Subcutaneous preadipocyte (primary cell): ENCODE data around the genes KDM1B and DEK.

DNA sequence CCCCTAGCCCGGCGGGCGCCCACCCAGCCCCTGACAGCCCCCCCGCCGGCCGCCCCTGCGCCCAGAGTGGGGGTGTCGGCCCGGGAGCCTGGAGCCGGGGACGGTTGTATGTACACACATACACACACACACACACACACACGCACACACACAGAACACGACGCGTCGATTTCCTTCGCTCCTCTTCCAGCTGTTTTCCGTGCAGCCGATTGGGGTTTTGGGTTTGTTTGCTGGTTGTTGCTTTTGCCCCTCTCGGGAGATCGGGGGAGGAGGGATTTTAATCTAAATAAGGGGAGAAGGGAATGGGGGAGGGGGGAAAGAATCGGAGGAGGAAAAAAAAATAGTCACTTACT lies 338 bp downstream of the ATXN1 start:
- CAGE, long polyA plus RNA = no peak

DNA sequence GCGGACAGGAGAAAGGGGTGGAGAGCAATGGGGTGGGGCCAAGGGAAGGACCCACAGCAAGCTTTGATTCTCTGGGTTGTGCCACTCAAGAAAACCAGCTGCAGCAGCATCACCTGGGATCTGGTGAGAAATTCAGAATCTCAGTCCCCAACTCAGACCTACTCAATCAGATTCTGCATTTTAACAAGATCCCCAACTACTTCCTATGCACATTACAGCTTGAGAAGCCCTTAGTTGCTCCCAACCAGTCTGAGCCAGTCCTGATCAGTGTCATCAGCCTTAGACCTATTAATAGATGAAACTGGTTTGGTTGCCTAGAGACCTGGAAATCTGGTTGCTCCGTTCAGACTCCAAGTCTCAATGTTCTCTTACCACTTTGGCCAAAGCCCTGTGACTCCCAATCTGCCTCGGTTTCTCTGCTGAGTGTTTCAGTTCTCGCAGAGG lies 20.0 kb upstream of the ATXN1 start:
- CAGE, long polyA plus RNA = no peak

GRCh38 chr6:16947372-16948093 lies 154.3 kb upstream of the STMND1 start:
- CAGE, long polyA plus RNA = no peak

DNA sequence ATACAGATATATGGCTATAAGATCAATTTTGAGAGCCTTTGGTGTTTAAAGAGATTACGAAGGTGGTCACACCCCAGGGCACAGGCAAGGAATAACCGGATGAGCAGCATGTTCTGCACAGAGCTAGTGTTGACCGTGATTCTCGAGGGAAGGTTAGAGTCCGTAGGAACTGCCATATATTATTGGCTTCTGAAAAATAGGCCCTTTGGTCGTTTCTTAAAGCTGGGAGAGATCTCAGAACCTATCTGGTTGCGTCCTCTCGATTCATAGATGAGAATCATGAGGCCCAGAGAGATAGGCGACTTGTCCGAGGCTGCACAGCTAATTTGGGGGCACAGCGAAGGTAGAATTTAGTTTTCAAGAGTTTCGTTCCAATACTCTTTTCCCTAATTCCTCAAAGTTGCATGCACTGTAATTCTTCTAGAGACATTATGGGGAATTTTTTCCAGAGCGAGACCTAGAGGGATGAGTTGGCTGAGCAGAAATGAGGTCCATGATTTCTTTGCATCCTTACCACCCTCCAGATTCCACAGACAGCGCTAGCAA lies 794 bp downstream of the STMND1 start:
- CAGE, long polyA plus RNA = no peak

DNA sequence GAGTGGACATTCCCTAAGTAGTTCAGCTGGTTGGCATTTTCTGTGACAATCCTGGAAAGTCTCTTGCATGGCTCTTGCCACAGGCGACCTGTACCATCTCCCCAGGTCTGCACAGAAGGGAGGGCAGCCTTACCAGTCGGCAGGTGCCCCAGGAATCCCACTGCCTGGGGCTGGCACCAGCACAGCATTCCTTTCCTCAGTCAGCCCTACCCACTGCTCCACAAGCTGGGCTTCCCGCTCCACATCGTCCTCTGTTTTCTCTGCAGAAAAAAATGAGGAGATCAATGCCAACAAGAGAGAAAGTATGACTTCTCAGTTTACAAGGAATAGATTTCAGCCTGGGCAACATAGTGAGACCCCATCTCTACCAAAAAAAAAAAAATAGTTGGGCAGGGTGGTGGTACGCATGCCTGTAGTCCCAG lies 78.7 kb upstream of the NUP153 start:
- CAGE, long polyA plus RNA = no peak

GRCh38 chr6:17811004-17811560 lies 104.4 kb upstream of the NUP153 start:
- CAGE, long polyA plus RNA = no peak

- CAGE, long polyA plus RNA = no peak
Observed at GRCh38 chr6:17811732-17812486, 105.2 kb upstream of the NUP153 start.

GRCh38 chr6:17836741-17837303 lies 130.1 kb upstream of the NUP153 start:
- CAGE, long polyA plus RNA = no peak

- CAGE, long polyA plus RNA = no peak
Observed at GRCh38 chr6:17850083-17850496, 137.3 kb downstream of the KIF13A start.

DNA sequence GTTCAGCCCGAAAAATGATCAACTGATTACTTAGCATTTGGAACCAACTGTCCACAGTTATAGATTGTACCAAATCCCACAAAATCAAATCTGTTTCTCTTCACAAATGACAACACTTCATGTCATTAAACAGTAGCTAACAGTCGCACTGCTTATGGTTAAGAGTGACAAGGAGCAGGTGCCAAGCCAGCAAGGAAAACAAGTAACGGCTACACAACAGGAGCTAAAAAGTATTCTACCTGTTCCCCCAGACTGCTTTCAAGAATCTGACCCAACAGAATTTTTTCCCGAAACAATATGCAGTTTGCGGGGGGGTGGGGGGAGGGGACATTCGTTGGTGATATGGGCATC lies 2.1 kb downstream of the KIF13A start:
- CAGE, long polyA plus RNA = no peak

DNA sequence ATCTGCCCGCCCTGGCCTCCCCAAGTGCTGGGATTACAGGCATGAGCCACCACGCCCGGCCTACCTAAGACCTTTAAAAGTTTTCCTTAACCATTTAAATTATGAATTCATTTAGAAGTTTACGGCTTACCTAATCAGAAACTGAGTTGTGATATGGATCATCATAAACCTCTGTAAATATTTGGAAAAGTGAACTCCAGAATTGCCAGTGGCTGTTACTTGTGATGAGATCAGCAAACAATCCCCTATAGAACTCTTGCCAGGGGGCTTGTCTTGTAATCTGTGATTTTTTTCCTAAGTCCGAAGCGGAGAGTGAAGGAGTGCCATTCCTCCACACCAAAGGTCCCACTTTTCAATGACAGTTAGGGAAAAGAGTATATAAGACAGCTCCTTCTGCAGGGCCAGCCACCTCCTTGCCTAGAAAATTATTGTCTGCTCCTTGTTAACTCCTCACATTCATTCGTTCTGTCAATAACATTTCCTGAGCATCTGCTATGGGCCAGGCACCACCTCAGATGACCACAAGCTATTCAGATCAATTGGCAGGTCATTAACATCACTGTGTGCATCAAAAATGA lies 64.3 kb upstream of the KIF13A start:
- CAGE, long polyA plus RNA = no peak

- CAGE, long polyA plus RNA = no peak
Observed at GRCh38 chr6:18155232-18155762, at the start of gene KDM1B. KDM1B (plus strand) TSS chr6:18155422.

- CAGE, long polyA plus RNA = no peak
Observed at GRCh38 chr6:18159749-18160129, 4.5 kb downstream of the KDM1B start.

- CAGE, long polyA plus RNA = start-site peak on the minus strand at chr6:18264455-18264542, 882 and 132 reads in 2 replicates
Observed at GRCh38 chr6:18264083-18265238, at the start of gene DEK. DEK (minus strand) TSS chr6:18264530.

DNA sequence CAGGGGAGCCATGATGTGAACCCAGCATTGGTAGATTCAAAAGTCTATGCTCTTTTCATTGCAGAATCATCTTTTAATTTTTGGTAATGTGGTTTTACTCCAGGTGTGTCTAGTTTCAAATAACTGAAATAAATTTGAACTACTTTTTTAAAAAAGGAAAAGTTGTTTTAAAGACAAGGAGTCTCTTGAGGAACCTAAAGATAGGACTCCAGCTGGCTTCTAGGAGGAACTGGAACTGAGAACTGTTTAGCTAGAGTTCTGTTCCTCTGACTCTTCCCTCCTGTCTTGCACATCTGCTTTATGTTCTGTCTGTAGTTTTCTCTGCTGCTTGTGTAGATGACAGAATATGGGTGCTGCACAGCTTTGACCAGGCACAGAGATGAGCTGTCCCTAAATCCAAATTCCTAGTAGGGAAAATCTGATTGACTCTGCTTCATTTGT lies 27.7 kb upstream of the RNF144B start:
- CAGE, long polyA plus RNA = no peak

DNA sequence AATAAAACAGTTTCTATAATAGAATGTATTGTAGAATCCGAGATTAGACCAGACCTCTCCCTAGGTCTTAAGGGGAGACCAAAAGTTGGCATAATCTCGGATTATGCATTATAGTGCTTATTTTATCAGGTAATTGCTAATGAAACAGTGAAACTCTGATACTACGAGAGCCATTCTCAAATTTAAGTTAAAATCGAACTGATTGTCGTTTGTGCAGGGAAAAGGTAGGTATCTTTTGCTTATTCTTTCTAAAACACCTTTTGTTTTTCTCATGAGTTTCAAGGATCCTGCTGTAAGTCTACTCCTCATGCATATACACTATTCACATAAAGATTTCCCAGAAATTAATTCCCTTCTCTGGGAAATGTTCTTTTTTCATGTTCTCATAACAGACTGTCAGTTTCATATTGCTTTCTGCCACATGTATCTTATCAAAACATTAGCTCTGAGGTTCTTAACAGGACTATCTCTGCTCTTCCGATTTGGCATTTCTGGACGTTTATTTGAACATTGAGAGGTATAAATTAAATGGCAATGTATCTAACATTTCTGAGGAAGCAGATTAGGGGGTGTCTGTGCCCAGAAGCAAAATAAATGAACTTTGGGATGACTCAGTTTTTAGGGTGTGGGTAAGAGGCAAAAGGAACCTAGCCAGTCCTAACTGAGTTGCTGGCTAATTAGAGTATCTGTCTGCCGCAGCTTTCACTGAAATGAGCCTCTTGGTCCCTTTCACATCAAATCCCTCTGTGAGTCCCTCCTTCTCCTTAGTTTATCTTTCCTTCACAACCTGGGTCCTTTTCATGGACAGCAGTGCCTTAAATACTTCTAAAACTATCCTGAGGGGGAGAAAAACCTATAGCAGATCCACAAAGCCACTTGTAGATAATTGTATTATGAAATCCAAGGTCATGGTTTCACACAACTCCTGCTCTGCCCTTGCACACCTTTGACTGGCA lies 979 bp downstream of the RNF144B start:
- CAGE, long polyA plus RNA = no peak

DNA sequence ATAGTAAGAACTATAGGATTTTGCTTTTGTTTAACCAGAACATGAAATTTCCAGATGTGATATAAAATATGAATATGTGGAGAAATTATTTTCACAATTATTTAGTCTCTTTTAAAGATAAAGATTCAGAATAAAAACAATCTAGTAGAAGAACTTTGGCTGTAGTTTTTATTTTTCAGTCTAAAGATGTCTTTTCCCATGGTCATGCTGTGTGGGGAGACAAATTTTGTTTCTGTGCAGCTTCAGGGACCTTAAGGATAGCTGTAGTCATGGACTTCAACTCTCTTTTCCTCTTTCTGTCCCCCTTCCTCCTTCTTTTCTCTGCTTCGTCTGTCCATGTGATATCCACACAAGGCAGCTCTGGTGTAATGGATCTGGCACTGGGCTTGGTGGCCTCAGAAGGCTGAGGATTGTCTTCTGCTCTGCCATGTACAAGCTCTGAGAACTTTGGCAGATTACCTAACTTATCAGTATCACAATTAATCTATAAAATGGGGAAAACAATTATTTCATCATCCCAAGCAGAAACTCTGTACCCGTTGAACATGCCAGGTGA lies 10.4 kb downstream of the RNF144B start:
- CAGE, long polyA plus RNA = no peak

DNA sequence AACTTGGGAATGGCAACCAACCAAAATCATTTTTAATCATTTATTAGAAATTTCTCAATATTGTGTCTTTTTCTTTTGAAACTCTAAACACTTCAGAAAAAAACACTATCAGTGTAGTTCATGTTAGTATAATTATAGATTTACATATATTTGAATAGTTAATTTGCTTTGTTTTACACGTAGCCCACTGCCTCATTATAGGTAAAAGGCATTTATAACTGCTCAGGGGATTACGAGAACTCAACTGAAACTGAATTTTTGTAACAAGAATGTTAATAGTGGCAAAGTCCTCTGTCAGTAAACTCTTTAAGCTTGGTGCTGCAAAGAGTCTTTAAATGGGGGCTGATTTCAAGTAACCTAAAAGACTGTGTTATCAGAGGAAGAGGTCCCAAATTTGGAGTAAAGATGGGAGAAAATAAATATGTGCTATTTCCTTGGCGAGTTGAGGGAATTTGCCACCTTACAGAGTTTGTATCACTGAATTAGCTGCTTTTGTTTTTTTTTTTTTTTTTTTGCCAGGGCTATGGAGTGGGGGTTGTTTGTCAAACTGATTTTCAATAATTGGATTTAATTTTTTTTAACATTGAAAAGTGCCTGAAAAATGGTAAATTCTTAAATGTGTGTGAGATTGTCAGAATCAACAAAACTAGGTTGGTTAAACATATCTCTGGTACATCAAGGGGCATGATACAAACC lies 79.9 kb downstream of the RNF144B start:
- CAGE, long polyA plus RNA = no peak

DNA sequence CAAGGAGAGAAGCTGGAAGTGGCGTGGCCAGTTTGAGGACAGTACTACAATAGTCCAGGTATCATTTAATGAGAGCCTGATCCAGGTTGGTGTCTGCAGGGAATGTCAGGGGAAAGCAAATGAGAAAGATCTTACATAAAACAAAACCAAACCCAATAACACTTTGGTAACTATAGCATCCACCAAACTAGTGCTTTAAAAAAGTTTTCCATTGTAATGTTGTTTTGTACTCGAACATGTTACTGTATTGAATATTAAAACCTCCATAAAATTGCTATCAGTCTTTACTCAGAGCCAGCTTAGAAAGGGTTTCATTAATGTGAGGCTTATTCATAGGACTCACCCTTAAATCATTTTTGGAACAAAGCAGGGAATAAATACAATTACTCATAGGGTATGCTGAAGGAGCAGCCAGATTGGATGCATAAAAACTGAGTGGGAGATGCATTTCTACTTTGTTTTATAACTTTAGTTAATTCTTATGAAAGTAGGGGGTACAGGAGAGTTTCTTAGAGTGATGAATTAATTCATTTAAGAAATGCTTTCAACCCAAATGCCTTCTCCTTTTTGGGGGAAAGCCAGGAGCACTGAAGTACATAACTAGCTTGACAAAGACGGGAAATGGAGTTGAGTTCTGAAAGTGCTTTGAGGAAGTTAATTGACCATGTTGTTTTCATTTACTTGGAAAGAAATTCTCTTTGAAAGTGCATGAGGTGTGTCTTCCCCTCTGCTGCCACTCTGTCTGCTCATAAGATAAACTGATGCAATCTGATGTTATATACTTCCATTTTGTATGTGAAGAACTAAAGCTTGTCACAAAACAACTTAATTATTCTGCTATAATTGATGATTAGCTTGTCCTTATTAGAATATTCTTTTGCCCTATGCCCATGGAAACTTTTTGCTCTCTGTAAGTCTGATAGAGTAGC lies 90.3 kb downstream of the RNF144B start:
- CAGE, long polyA plus RNA = no peak

DNA sequence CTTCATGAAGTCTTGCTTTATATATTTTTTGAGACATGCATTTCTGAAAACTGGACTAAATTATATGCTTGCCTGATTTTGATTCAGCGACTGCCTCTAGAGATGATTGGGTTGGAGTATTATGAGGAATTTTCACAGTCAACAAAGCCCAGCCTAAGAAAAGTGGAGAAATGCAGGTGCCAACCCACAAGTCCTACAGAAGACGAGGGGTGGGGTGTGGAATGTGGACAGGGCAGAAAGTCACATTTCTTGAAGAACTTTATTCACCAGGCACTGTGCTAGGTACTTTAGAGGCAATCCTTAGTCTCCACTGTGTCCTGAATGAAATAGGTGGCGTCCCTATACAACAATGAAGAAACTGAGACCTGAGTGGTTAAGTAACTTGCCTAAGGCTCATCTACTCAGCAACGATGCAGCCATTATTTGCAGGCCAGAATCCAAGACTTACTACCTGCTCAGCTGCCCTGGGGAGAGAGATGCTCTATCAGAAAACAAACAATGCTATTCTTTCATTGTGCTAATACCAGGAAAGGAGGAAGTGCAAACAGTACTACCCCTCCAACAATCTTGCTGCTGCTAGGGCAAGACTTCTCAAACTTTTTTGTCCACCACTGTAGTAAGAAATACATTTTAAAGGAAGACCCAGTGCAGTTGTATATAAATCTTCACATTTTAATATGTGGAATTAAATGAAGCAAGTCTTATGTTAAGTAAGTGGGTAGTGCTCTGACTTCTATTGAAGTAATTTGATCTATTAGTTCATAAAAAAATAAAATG lies 106.4 kb downstream of the RNF144B start:
- CAGE, long polyA plus RNA = no peak